Measurements from ENCODE around the genes CHD1L, GJA5 and NUDT4B.

- PRO-cap = no peak
Measured at GRCh38 chr1:146411788-146412489, 67.4 kb upstream of the PPIAL4H start.

DNA sequence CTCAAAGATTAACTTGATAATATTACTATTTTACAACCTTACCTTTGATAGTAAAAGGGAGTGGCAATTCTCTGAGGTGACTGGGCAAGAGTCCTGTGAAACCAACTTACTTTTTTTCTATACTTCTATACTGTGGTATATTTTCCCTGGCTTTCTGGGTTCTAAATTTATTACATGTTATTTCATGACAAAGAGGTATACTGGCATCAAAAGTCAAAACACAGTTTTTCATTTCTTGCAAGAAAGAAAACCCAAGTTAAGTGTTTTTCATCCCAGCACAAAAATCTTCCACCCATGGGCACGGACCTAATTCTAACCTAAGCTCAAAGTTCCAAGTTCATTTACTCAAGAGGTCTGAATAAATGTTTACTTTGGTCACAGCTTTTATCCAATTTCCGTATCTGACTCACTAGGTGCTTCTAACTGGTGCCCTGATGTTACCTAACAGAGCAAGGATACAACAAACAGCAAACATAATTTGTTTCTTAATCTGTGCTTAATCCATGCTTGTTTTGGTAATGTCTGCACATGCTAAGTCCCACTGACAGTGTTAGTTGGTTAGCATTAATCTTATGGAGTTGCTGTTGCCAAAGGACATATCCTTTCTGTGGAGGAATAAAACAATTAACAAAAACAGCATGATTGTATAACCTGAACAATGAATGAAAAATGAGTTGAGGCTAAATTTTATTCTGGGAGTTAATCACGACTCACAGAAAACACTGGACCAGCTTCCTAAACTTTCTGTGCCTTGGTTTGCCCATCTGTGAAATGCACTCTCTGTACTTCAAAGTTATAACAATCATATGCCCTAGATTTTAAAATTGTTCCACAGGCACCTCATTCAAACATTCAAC, 4.3 kb upstream of the CHD1L start:
- PRO-cap = no peak

DNA sequence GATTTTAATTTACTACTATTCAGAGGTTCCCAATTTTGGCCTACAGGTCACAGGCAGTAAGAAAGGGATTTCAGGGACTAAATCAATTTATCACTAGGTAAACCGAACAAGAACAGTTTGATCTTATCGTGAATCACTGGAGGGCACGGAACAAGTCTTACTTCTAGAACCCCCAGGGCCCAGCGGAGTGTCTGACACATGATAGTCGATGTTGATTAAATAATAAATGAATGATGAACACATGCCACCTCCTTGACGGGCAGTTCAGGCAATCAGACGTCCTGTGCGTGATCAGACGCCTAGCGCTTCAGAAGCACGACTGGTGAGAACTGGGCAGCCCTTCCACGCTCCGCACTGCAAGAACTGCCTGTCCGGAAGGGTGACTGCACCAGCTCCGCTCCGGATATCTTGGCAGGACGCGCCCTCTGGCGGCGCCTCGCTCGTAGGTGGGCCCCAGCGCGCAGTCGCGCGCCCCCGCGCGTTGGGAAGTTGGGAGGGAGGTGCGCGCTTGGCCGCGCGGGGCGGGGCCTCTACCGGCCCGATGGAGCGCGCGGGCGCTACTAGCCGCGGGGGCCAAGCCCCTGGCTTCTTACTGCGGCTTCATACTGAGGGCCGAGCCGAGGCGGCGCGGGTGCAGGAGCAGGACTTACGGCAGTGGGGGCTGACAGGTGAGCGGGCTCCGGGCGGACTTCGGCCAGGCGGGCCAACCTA, at the start of gene CHD1L:
CHD1L (plus strand) TSS at position 522 of the 711 bp plus-strand sequence.
- PRO-cap = no peak

GRCh38 chr1:147264262-147264867, 21.9 kb downstream of the CHD1L start:
- PRO-cap = no peak

GRCh38 chr1:147473308-147473507, 68.1 kb upstream of the BCL9 start:
- PRO-cap = no peak

DNA sequence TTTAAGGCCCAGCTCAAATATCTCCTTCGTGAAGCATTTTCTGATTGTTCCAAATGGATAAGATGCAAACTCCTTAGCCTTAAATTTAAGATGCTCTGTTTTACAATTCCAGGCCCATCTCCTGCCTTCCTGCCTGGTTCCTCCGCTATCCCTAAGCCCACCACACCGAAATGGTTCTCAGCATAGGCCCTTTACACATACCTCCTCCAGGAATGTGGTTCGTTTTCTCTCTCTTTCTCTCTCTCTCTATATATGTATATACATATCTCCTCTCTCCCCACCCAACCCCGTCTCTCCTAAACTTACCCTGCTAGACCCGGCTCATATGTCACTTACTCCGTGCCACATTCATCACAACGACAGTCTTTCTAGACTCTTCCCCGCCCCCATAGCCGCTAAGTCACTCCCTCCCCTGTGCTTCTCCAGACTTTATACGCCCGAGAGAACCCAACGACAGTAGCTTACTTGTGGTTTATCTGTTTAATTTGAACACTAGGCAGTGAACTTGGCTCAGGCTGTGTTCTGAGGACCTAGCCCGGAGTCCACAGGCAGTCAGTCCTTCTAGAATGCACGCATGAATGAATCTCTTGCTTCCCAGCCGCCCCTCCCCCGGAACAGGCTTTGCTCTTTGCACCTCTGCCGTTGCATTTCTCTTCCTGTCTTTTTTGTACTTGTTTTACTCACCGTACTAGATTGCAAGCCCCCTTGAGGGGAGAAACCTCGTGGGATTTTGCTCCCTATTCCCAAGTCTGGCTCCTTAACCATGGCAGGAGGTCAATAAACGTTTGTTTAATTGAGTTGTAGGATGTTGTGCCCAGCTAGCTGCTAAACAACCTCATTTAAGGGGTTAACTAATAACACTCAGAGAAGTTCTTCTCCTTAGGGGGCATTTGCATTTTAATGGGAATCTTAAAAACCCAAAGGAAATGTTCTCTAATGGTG, 45.8 kb downstream of the BCL9 start:
- PRO-cap = no peak

DNA sequence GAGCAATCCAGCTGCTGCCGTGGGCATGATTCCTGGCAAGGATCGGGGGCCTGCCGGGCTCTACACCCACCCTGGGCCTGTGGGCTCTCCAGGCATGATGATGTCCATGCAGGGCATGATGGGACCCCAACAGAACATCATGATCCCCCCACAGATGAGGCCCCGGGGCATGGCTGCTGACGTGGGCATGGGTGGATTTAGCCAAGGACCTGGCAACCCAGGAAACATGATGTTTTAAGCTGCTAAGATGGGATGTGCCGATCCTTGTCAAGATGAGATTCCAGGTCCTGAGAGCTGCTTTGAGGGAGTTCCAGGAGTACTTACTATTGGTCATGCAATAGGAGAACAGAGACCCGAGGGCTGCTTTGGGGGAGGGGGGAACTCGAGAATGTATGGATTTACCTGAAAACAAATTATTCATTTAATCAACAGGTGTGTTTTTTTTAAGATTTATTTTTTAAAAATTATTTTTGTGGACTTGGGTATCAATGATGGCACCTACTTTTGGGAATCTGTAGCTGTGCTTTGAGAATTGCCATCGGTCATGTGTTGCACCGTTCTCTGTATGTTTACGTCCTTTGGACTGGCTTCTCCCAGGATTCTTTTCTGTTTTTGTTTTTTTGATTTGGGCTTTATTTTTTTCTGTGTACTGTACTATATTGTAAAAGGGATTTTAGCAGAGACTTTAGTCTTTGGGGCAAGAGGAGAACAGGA, 45.4 kb downstream of the ACP6 start:
- PRO-cap = no peak

- PRO-cap = no peak
Measured at GRCh38 chr1:147760511-147760887, at the start of gene GJA5. Gene GJA5 (minus strand): TSS chr1:147760602.

DNA sequence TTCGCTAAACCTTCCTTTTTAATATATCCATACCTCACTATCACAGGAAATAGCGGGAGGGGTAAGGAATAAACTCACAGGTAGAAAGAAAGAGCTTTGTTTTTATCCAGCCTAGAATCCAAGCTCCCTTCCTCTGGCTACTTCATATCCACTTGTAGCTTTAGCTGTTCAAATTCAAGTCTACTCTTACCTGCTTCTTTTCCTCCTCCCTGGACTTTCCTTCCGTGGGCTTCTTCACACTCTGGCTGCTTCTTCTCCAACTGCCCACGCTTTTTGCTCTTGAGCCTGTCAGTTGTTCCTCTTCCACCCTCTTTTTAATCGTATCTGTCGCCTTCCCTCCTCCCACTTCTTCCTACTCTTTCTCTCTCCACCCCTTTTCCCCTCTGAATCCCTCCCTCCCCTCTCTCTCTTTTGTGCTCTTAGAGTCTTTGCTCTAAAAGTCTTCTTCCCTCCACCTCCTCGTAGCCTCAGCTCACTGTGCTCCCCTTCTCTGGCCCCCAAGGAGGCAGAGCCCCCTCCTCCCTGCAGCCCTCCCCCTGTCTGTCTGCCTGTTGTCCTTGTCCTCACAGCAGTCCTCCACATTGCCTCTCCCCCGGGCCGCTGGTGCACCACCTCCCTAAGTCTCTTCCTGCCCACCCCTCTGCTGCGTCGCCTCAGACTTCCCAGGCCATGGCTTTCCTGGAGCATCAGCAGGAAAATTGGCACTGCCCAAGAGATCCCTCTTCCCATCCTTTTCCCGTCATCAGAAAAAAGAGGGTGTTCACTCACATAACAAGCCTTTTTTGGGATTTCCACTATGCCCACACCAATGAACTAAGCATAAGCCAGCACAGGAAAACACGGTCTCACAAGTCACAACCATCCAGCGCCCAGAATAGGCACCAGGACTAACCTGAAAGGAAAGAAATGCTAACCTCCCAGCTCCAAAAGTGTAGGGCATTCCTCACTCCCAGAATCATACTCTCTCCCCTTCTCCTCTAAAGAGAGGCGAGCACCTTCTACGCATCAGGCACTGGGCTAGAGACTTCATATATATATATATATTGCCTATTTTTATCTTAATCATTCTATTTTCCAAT, 13.0 kb upstream of the GJA5 start:
- PRO-cap = no peak

GRCh38 chr1:148308878-148309077, 156.7 kb upstream of the NBPF11 start:
- PRO-cap = no peak

- PRO-cap = bidirectional peak, plus-strand start at chr1:148335051, minus-strand start at chr1:148334765
Measured at GRCh38 chr1:148333753-148334897, 149.0 kb downstream of the PPIAL4G start.

DNA sequence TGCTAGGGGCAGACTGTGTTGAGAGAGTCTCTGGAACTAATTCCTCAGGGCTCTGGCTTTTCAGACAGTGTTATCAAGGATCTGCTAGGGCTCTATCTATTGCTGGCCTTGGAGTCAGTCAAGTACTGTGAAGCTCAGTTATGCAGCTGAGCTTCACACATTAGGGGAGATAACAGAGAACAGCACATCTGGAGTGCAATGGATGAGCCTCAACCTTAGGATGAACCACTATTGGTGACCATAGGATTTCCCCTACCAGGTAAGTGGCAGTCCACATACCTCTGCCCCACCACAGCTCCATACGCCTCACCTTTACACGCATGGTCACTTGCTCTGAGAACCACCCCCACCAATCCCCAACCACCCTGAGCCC, 97.4 kb downstream of the PPIAL4G start:
- PRO-cap = no peak

GRCh38 chr1:148423973-148424755, 58.9 kb downstream of the PPIAL4G start:
- PRO-cap = no peak

DNA sequence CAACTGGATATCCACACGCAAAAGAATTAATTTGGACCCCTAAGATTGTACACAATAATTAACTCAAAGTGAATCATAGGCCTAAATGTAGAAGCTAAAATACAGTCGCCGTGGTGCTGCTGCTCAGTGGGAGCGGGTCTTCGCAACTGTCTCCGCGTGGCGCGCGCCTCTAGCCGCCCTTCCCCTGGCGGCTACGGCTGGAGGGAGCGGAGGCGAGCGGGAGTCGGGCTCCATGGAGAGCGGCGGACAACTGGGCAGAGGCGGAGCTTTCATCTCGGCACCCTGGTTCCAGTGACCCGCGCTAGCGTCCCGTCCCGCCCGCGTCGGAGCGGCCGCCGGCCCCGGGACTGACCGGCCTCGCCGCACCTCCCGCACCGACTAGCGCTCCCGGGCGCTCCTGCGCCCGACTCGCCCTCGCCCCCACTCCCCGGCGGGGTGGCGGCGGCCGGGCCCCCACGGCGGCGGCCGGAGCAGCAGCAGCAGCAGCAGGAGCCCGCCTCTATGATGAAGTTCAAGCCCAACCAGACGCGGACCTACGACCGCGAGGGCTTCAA, at the start of gene NUDT4B:
NUDT4B (plus strand) TSS at position 323 of the 554 bp plus-strand sequence.
- PRO-cap = no peak

- PRO-cap = no peak
Measured at GRCh38 chr1:148916714-148917334, 72.6 kb downstream of the PDE4DIP start.

GRCh38 chr1:148952741-148953326, 108.6 kb downstream of the PDE4DIP start:
- PRO-cap = no peak

- PRO-cap = no peak
Measured at GRCh38 chr1:149090135-149091154, 12.9 kb downstream of the NBPF9 start.

DNA sequence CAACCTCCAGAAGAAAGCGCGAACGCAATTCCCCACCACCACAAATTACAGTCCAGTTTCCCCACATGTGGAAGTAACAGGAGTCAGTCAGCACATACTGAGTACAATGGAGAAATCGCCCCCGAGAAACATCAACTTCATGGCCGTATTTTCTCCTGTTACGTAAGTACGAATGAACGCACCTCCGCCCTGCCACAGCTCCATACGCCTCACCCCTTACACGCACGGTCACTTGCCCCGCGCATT, 59.3 kb upstream of the NBPF9 start:
- PRO-cap = unidirectional peak, minus-strand start at position 170 of the sequence

DNA sequence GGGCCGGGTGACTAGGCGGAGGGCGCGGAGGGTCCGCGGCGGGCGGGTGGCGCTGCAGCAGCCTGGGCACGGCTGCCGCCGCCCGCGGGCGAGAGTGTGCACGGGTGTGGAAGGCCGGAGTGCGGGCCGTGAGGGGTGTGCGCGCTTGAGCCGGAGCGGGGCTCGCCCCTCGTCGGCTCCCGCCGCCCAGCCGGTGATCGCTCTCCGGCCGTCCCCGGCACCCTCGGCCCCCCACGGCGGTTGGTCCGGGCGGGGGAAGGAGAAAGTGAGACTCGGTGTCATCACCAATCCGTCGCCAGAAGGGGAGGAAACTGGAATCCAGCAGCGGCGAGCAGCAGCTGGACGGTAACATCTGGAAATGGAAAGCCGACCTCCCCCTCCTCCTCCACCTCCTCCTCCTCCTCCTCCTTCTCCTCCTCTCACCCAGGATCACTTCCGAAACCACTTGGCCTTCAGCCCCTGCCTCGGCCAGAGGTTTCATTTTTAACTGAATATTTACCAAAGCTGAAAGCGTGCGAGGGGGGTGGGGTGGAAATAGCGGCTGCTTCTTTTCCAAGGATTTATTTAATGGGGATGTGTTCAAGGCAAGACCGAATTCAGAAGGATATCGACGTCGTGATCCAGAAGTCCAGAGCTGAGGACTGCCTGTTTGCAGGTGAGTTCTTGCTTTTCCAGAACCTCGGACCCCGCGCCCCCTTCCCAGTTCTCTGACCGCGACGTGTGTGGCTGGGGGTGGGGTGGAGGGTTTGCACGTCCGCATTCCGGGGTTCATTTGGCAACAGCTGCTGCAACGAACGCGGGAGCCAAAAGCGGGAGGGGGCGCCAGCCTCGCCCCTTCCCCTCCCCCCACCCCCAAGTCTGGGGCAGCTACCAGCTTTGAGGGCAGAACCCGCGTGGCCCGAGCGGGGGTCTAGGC, 72.5 kb upstream of the NBPF9 start:
- PRO-cap = no peak

- PRO-cap = no peak
Measured at GRCh38 chr1:149229646-149230301, 126.4 kb upstream of the NBPF9 start.

All from mesothelial cell of epicardium (in vitro differentiated cells).